HTERT-HM (cell line): ENCODE measurements around the gene ROR2.

DNA sequence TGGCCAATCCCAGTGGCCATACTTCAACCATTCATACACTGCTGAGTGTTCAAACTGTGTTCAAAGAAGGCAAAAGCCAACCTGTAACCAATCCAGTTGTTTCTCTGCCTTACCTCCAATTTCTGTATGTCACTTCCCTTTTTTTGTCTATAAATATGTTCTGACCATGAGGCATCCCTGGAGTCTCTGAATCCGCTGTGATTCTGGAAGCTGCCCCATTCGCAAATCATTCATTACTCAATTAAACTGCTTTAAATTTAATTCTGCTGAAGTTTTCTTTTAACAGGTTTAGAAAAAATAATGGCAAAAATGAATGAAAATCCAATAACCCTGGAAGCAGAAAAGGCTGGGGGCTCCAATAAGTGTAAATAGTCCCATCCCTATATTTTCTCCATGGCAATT lies 1.1 kb upstream of the SYK start:
- RRBS: no CpG with 5 or more reads among the region's 2 CpGs

DNA sequence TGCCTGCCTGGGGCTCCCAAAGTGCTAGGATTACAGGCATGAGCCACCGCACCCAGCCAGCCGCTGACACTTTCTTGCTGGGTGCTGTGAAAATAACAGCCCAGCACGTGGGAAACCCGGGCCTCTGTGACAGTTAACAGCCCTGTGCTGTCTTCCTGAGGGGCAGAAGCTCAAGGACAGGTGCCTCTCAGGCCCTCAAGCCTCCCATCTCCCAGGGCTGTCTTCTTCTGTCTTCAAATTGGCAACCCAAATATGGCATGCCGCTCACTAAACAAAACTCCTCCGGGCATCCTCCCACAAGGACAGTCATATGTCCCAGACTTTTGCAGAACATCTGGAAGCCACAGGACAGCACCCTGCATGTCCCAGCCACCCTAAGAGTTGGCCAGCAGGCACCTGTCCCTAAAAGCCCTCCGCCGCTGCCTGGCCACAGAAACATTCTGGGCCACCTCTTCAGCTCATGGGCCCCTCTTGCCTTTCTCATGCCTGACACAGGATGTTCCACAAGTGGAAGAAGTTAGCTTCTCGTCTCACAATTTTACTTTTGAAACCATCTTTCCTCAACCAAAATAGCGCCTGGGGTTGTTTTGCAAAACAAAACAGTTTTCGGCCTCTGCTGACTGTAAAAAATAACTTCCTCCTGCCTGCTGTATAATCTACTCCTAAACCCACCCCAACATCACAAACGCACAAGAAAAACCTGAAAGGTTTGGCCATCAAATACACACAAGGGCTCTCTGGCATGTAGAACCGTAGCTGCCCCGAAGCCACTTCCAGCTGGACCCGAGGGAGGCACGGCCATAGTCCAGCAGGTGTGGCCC lies 233.8 kb downstream of the SYK start:
- RRBS: no CpG with 5 or more reads among the region's 16 CpGs

DNA sequence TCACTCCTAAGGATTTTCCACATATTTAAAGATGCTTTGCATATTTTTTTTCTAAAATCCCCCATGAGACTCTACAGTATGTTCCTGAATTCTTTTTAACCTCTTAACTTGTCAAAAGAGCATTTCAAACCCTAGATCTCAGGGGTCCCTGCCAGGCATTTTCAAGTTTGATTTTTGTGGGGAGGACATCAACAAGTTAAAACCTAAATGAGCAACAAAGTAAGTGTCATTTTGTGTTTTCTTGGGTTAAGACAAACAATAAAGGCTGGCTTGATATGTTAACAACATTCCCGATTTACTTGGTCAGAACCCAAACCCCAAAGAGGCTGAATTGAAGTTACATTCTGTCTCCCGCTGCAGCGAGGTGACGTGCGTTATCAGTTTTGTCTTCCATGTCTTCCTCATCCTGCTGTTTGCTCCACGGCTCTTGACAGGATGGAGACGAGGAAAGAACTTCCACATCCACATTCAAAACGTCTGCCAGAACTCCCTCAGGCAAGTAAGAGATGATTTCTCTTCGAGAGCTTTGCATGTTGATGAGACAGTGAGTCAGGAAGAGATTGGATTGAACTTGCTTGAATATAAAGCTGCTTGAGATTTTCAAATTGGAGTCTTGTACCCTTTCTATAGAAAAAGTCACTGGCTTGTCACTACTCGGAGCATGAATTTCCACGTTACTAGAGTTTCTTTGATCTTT lies 242.7 kb downstream of the AUH start:
- RRBS: no CpG with 5 or more reads among the region's 11 CpGs

- RRBS: no CpG with 5 or more reads among the region's 11 CpGs
These were observed 230.1 kb downstream of the AUH start for GRCh38 chr9:91131454-91132089.

- RRBS: no CpG with 5 or more reads among the region's 3 CpGs
These were observed 5.2 kb upstream of the NFIL3 start for GRCh38 chr9:91428798-91429250.

- RRBS: no CpG with 5 or more reads among the region's 8 CpGs
These were observed 144.0 kb upstream of the NFIL3 start for GRCh38 chr9:91567669-91568080.

DNA sequence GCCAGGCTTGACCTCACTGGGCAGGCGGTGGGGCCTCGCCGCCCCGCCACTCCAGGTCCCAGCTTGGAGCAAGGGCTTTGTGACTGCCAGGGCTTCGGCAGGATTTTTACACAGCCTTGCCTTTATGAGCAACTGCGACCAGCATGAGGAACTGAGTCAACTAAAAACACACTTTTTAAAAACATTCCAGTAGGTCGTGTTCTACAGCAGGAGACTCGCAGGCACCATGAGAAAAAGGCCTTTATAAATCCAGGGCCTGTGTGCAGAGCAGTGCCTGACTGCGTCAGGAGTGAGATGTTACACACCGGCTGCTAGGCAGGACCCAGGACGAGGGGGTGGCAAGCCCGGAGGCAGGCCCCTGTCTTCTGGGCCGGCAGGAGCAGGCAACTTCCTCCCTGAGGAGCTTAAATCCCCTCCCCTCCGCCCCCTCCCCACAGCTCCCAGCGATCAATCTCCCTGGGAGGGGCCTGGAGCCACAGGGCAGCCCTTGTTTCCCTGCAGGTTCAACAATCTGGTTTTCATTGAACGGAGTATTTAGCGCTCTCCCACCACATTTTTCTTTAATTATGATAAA lies 92.6 kb downstream of the ROR2 start:
- RRBS: no CpG with 5 or more reads among the region's 17 CpGs

DNA sequence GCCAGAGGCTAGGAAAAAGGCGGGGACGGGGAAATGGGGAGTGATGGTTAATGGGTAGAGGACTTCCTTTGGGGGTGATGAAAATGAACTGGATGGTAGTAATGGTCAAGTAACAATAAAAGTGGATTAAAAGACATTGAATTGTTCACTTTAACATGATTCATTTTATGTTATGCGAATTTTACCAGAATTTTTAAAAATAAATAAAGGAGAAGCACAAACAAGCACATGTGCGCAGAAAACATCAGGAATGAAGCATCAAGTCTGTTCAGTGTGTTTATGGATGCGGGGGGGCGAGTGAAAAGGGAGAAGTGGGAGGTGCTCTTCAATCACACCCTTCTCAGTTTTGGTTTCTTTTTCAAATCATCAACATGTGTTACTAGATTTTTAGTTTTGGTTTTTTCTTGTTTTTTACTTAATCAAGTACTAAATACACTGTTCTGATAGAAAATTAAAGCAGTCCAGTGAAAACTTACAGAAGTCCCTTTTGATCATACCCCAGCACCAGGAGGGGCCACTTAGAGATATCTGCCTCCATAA lies 16.1 kb downstream of the ROR2 start:
- RRBS: no CpG with 5 or more reads among the region's 6 CpGs

DNA sequence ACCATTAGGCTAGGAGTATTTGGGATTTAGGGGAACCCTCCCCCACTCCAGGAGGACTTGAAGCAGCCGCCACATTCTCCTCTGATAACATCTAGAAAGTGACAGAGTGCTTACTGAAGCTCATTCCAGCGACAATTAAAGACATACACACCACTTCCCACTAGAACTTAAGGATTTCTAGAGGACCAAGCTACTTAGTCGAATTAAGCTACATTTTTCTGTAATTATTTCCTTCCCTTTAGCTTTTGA lies 4.7 kb downstream of the ROR2 start:
- RRBS: no CpG with 5 or more reads among the region's 3 CpGs

- RRBS: no CpG with 5 or more reads among the region's 7 CpGs
These were observed 3.4 kb downstream of the ROR2 start for GRCh38 chr9:91946351-91947311.

GRCh38 chr9:91950049-91951091 lies at the start of gene ROR2:
Gene ROR2 (minus strand): TSS chr9:91950228.
- RRBS: 1% methylated on average over 53 of the region's 84 CpGs

GRCh38 chr9:91954861-91955142 lies 4.8 kb upstream of the ROR2 start:
- RRBS: no CpG with 5 or more reads among the region's 4 CpGs

GRCh38 chr9:92313202-92313714 lies 11.9 kb downstream of the NOL8 start:
- RRBS: no CpG with 5 or more reads among the region's 6 CpGs

DNA sequence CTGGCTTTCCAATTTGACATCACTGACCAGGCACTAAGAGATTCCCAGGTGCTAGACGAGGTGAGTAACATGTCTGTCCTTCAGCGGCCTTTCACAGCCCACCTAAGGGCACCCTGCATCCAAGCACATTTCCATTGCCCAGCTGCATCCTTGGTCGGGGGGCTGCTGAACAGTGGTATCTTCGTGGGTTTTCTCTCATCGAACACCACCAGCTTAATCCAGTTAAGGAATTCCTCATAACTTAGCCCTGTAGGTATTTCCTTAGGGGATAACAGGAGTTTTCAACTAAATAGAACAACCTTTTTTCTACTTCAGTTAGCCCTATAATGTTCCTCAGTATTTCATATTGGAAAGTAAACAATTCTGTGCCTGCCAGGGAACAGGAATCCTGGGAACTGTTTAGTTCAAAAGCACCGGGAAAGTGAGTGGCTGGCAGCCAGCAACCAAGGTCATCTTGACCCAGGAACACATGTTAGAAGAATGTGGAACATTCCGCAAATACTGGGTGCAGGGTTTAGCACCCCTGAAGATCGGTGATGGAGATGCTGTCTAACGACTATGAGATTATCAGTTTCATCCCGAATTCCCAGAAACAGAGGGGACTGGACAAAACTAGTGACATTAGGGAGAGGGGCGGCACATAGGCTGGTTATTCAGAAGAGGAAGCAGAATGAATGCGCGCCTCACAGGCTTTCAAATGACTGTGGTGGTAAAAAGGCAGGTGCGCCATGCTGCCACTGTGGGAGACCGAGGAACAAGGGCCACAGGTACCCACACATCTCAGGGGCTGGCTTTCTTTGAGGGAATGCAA lies 51.4 kb downstream of the IPPK start:
- RRBS: no CpG with 5 or more reads among the region's 15 CpGs

DNA sequence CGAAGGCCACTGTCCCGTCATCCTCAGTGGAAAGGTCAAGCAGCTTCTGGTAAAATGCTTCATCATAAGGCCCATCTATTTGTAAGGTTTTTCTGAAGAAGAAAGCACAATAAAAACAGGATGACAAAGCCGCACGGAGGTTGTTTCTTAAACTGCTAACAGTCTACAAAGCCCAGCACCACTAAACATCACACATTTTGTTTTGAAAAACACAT lies 35.6 kb downstream of the IPPK start:
- RRBS: no CpG with 5 or more reads among the region's 4 CpGs

DNA sequence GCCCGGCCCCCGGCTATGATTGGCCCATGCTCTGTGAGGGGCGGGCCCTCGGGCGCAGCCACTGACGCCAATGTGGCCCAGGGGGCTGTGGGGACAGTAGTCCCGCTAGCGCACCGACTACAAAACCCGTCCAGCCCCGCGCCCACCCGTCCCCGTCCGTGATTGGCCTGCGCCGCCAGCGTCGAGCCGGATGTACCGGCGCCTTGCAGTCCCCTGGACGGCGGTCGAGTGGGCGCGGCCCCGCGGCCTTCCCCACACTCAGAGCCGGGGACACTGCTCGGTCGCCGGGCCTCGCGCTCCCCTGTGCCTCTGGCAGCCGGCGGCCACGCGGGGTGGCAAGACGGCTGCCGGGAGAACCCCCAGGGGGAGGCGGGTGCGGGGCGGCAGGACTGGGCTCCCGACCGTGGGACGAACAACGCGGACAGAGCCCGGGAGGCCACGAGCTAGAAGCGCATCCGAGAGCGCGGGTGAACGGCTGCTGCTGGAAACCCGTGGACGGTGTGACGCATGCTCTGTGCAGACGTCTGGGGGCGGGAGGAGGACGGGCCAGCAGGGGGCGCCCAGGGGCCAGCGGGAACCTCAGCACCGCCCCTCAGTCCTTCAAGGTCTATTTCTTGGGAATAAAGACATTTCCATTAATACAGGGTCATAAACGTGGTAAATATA lies 456 bp upstream of the BICD2 start:
- RRBS: under 1% methylated on average over 20 of the region's 66 CpGs

- RRBS: no CpG with 5 or more reads among the region's 6 CpGs
These were observed 1.5 kb upstream of the FGD3 start for GRCh38 chr9:92945866-92946149.

DNA sequence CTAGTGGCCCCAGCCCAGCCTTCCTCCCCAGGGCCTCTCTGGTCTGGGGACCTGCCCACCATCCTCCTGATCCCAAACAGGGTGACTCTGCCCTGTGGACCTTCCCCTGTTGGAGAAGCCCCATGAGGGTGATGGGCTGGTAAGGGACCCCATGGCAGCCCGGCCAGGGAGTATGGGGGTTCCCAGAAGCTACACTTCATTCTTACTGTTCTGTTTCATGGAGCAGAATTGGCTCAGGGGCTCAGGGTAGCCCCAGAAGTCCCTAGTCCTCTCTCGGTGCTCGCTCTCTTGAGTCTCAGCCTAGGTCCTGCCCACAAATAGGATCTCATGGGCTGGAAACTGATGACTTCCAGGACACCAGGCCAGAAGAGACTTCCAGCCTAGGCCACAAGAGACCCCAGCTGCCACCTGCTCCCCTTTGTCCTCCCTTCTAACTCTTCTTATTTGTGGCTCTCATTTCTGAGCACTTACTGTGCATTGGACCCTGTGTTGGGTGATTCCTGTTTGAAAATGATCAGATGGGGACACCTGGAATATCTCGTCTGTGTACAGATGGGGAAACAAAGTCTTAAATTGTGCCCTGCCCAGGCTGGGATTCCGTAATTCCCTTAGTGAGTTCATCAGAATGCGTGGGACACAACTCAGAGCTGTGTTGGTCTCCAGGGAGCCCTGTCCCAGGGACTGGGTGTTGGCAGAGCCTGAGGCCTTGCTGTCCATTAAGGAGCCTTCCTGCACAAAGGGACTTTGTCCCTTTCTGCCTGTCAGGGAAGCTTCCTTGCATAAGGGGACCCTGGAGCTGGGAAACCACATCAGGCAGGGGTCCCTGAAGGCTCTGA lies 1.2 kb downstream of the CARD19 start:
- RRBS: no CpG with 5 or more reads among the region's 6 CpGs

DNA sequence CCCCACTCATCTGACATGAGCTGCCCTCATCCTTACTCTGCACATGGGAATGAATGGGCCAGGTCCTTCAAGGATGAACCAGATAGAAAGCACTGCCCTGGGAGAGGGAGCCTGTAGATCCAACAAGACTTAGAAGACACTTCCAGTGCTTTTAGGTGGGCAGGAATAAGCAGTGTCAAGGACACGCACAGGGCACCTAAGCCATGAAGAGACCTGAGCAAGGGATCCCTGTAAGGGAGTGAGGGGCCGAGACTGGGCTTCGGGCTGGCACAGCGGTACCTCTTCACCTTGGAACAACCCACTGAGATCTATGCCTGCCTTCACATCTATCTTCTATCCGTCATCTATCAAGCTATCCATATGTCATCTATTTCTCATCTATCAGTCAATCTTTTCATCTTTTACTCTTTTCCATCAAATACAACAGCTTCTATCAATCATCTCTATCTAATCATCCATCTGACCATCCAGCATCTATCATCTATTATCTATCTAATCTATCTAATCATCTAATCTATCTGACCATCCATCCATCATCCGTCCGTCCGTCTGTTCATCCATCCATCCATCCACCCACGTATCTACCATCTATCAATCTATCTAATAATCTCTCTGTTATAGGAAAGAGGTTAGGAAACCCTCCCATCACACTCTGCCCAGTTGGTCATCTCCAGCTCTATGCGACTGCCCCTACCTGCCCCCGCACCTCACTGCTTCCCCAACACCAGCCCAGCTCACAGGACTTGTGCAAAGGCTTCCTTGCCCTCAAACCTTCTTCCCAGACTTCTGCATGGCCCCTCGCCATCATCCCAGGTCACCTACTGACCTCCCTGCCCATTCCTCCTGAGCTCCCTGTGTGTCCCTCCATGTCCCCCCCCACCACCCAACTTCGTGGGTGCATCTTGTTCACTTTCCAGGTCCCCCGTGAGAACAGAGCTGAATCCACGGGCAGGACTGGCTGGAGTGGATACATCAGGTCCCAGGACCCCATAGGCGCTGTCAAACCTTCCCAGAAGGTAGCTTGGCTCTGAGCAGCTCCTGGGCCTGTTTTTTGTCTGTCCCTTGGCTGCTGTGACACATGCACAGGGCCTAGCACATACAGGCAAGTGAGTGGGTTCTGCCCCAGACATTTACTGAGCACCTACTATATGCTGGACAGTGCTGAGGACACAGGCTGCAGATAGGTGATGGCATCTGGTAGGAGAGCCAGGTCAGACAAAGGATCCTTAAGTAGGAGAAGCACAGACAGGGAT lies 15.4 kb downstream of the NINJ1 start:
- RRBS: no CpG with 5 or more reads among the region's 16 CpGs

GRCh38 chr9:93128011-93128980 lies 5.8 kb downstream of the NINJ1 start:
- RRBS: no CpG with 5 or more reads among the region's 19 CpGs